SUDHL5 (cell line): Measurements from ENCODE around the genes MAMDC4 and SLC34A3.

- PRO-cap, result no peak
Observed at GRCh38 chr9:136697188-136697749, 10.0 kb upstream of the AGPAT2 start.

DNA sequence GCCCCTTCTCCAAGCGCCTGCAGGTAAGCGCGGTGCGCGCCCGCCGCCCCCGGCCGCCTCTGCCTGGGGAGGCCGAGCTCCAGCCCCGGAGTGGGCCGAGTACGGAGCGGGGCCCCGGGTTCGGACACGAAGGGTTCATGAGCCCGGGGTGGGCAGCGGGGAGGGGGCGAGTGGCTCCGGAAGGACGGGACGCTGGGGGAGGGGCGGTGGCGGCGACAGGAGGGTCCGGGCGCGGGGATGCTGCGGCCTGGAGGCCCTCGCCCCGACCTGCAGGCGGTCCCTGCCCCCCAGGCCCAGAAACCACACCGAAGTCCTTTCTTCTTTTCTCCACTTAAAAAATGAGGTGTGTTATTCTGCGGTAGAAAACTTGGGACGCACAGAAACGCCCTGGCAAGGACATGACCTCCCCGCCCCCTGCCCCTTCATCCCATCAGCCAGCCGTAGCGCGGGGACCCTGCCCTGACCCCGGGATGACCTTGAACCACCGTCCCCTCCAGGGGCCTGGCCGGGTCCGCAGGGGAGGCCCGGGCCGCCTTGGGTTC, 405 bp downstream of the DIPK1B start:
- PRO-cap, result no peak

GRCh38 chr9:136729092-136729626, 13.6 kb downstream of the LCN10 start:
- PRO-cap, result no peak

GRCh38 chr9:136801909-136802863, 5.6 kb upstream of the RABL6 start:
- PRO-cap, result no peak

DNA sequence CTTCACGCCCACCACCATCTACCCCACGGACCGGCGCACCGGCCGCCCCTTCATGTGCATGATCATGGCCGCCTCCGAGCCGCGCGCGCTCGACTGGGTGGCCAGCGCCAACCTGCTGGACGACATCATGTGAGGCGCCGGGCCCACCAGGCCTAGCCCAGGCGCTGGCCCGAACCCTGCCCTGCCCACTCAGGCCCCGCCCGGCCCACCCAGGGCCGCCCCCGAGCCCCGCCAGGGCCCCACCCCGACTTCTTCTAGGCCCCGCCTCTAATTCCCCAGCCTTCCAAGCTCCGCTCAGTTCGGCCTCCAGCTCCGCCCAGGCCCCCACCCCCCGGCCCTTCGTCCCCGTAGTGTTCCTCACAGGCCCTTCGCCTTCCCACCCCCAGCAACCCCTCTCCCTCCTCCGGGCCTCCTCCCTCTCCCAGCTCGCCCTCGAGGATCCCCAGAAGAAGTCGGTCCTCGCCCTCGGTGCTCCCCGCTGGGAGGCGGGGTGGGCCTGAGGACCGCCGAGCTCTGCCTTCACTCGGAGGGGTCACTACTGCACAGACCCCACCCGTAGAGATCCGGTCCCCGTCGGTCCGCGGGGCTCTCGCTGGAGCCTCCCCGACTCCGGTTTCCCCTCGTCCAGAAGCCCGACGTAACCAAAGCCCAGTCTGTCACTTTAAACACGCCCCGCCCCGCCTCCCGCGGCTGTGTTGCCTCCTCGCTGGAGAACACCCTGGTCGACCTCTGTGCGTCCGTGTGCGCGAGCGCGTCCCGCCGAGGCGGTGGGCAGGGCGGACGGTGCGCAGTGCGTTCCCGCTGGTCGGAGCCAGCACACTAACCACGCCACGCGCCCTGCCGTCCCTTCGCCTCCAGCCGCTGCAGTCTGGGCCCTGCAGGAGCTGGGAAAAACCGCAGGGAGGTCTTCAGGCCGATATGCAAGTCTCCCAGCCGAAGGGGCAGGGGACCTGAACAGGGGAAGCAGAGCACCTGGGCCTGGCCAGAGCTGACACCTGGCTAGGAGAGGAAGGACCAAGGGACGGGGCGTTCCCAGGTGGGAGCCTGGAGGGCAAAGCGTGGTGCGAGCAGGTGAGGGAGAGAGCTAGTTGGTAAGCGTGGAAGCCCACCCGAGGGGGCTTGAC, 1.6 kb upstream of the PHPT1 start:
- PRO-cap, result unidirectional peak, plus-strand start at position 752 of the sequence

GRCh38 chr9:136852283-136852543, at the start of gene MAMDC4:
Gene MAMDC4, plus strand, starts transcription at chr9:136852346.
- PRO-cap, result no peak

GRCh38 chr9:136886933-136887689, 795 bp downstream of the TRAF2 start:
- PRO-cap, result no peak

- PRO-cap, result no peak
Observed at GRCh38 chr9:136898642-136899213, 12.4 kb downstream of the TRAF2 start.

- PRO-cap, result no peak
Observed at GRCh38 chr9:136974665-136975650, 2.3 kb upstream of the PTGDS start.

DNA sequence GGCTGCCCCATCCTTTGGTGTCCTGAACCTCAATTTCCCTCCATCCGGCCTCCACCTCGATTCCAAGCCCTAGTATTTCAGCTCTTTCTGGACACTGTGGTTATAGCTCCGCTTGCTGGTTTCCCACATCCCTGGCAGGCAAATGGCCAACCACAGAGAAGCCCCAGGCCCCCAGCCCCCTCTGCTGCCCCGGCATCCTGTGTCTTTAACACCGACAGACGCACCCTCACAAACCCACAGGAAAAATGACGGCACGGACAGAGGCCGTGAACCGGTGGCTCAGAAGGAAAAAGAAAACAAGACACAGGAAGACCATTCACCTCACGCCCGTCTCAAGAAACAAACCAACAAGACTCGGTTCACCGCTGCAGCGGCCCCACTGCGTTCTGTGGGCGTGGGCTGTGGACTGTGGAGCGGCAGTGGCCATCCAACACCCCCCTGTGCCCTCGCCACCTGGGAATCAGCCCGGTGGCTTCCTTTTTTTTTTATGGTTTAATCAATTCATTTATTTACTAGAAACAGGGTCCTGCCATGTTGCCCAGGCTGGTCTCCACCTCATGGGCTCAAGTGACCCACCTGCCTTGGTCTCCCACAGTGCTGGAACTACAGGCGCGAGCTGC, 1.5 kb upstream of the CLIC3 start:
- PRO-cap, result no peak

GRCh38 chr9:137021810-137022774, 5.9 kb downstream of the ABCA2 start:
- PRO-cap, result no peak

- PRO-cap, result bidirectional peak, plus-strand start at chr9:137085917, minus-strand start at chr9:137085776
Observed at GRCh38 chr9:137085458-137086514, 999 bp upstream of the MAN1B1 start.

DNA sequence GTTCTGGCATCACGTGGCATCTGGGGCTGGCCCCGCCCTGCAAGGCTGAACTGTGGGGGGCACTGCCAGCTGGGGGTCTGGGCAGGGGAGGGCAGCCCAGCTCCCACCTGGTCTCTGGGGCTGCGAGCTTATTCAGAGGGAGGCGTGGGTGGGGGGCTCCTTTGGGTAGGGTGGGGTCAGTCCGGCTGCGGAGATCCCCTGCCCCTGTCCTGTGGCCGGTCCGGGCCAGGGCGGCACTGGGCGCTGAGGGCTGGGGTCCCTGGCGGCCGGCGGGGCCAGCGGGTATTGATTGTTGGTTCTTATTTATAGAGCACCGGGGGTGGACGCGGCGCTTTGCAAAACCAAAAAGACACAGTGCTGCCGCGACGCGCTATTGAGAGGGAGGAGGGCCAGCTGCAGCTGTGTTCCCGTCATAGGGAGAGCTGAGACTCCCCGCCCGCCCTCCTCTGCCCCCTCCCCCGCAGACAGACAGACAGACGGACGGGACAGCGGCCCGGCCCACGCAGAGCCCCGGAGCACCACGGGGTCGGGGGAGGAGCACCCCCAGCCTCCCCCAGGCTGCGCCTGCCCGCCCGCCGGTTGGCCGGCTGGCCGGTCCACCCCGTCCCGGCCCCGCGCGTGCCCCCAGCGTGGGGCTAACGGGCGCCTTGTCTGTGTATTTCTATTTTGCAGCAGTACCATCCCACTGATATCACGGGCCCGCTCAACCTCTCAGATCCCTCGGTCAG, 2.6 kb downstream of the LRRC26 start:
- PRO-cap, result no peak

DNA sequence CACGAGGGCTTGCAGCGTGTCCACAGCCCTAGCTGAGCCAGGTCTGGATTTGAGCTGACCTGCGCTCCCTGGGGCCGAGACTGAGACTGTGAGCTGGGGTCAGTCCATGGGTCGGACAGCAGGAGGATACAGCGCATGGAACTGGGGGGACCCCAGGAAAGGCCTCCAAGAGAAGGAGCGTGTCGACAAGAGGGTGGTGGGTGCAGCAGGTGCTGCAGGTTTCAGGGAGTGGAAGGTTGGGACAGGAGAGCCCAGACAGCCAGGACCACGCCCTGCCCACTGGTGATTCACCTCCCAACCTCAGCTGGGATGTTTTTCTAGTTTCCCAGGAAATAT, 834 bp upstream of the RNF224 start:
- PRO-cap, result no peak

GRCh38 chr9:137230042-137231067, at the start of gene SLC34A3:
Gene SLC34A3, plus strand, starts transcription at chr9:137230901.
- PRO-cap, result no peak

DNA sequence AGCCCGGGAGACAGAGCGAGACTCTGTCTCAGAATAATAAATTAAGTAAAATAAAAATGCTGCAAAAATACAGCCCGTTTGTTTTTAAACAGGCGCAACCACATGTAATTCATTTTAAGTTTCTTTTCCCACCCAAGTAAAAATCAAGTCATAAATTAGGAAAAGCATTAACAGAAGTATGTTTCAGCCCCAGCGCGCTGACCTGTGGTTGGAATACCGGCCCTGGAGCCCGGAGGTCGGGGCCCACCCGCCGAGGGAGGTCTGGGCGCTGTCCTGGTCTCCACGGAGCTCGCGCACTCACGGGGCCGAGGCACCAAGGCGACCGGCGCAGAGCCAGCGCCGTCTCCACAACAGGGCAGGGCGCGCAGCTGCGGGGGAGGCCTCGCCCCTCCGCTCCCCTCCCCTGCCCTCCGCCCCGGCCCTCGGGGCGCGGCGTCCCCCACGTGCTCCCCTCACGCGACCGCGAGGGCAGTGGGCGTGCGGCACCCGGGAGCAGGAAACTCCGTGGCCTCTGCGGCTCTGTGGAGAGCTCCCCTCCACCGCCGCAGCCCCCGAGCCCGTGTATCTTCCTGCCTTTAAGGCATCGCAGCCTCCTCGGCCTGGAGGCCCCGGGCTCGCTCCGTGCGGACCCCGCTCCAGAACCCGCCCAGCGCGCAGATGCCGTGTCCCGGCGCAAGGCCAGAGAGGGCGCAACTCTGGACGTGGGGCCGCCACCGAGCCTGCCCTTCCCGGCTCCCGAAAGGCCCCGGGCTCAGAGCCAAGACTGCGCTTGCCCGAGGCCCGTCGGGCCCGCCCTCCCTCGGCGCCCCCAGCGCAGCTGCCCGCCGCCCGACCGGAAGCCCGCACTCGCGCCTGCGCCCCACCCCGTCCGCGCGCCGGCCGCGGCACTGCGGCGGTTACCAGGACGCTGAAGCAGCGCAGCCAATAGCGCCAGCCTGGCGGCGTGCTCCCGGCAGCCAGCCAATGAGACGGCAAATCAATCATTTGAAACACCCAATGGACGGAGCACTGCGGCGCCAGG, 715 bp upstream of the TUBB4B start:
- PRO-cap, result bidirectional peak, plus-strand start at position 348 of the sequence, minus-strand start at position 352 of the sequence; bidirectional peak, plus-strand start at position 578 of the sequence, minus-strand start at position 577 of the sequence; unidirectional peak, minus-strand start at position 819 of the sequence

DNA sequence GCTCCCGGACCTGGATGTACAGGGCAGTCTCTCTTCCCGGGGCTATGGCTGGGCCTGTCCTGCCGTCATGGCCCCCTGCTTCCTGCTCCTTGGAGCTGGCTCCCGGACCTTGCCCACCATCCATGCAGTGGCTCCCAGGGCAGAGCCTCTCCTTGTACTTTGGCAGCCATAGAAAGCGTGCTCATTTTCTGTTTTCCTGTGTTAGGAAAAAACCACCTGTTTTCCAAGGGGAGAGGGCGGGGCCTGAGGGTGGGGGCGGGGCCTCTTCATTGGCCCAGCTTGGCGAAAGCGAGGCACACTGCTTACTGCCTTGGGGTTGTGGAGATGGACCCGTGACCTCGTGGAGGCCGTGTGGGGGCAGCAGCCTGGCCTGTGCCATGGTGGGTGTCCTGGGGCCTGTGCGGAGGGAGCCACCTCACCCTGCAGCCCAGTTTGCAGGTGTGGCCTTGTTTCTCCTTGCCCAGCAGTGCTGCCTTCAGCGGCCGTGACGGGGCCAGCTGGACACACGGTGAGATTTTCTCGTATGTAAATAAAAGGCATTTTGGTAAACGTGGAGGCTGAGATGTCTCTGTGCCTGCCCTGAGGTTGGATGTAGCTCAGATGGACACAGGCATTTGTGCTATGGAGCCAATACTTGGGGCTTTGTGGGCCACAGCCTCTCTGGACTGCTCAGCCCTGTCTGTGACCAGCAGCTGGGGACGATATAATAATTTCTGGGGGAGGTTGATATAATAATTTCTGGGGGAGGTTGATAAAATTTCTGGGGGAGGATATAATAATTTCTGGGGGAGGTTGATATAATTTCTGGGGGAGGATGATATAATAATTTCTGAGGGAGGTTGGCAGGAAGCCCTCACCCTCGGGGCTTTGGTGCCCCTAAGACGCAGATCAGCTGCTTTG, 4.3 kb upstream of the TOR4A start:
- PRO-cap, result no peak

DNA sequence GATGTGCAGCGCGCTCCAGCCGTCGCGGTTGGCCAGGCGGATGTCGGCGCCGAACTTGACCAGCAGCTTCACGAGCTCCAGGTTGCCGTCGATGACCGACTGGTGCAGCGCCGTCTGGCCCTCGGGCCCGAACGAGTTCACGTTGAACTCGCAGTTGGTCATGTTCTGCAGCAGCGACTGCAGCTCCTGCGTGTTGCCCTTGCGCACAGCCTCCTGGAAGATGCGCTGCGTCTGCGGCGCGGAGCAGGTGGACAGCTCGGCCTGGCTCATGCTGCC, 474 bp downstream of the NRARP start:
- PRO-cap, result no peak

GRCh38 chr9:137304304-137304958, 2.4 kb upstream of the NRARP start:
- PRO-cap, result no peak

GRCh38 chr9:137311967-137312770, 10.1 kb upstream of the NRARP start:
- PRO-cap, result no peak